Stomach (tissue), 7 donors: ENCODE results near the gene TPI1.

DNA sequence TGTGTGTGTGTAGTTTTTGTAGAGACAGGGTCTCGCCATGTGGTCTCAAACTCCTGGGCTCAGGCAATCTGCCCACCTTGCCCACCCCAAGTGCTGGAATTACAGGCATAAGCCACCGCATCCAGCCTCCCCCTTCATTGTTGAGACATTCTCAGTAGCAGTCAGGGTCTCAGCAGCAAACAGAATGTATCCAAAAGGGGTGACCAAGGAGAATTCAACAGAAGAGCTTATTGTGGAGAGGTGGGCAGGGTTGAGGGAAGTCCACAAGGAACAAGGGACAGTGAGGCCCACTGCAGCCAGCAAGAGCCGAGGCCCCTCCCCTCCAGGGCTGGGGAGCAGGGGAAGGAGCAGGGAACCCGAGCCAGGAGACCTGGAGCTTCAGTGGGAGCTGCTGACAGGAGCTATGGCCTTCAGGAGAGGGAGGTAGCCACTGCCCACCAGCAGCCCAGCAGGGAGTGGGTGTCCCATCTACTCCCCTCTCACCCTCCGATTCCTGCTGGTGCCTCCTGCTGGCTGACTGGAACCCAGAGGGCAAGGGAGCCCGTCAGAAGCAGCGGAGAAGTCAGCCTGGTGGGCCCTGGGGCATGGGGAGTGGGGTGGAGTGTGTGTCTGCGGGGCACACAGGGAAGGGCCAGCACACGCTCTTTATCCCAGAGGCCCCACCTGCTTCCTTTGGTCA is 37.1 kb upstream of the PLEKHG6 start:
- PRO-cap, result no peak
- RAMPAGE, long total RNA, 5 experiments, result no peak in any of the 5 experiments
- RRBS, result no CpG with 5 or more reads among the region's 9 CpGs

GRCh38 chr12:6277859-6278463 is 32.5 kb upstream of the PLEKHG6 start:
- PRO-cap, result unidirectional peak, plus-strand start at chr12:6278324
- RAMPAGE, long total RNA, 5 experiments, result no peak in any of the 5 experiments
- RRBS, result 3% methylated on average over 2 of the region's 17 CpGs

DNA sequence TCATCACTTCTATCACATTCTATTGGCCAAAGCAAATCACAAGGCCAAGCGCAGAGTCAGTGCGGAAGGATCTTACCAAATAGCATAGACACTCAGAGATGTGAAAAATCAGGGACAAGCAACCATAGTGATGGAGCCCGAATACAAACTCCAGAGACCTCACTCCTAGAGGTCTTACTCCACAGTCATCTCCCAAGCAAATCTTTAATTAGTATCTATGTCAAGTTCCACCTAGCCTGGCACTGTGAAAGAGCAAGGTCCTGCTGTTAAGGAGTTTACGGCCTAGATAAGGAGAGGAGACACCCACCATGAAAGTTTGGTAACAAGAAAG is 7.5 kb upstream of the PLEKHG6 start:
- PRO-cap, result no peak
- RAMPAGE, long total RNA, 5 experiments, result no peak in any of the 5 experiments
- RRBS, result no CpG with 5 or more reads among the region's 4 CpGs

GRCh38 chr12:6312402-6313476 is 2.3 kb downstream of the PLEKHG6 start:
- PRO-cap, result bidirectional peak, plus-strand start at chr12:6312631, minus-strand start at chr12:6312557; unidirectional peak, plus-strand start at chr12:6313133
- RAMPAGE, long total RNA, 5 experiments, result no peak in any of the 5 experiments
- RRBS, result no CpG with 5 or more reads among the region's 15 CpGs

- PRO-cap, result no peak
- RAMPAGE, long total RNA, 5 experiments, result no peak in any of the 5 experiments
- RRBS, result no CpG with 5 or more reads among the region's 12 CpGs
Observed at GRCh38 chr12:6328855-6329146, 13.1 kb downstream of the TNFRSF1A start.

DNA sequence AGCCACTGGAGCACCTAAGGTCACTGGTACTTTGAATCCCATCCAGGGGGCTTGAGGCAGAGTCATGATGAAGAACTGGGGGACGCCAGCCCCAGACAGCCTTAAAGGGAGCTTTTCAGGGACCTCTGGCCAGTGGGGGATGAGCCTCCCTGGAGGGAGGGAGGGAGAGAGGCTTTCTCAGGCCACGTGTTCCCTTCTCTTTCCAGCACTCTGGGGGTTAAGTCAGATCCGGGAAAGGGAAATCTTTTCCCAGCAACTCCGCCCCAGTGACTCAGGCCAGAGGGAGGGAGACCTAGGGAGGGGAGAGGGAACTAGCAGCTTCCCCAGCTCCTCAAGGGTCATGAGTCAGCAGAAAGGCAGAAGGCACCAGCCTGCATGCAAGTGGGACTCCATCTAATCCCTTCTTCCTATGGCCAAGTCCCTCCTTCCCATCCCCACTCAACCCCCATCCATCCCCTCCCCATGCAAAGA is 5.8 kb downstream of the TNFRSF1A start:
- PRO-cap, result bidirectional peak, plus-strand start at position 341 of the sequence, minus-strand start at position 212 of the sequence
- RAMPAGE, long total RNA, 5 experiments, result no peak in any of the 5 experiments
- RRBS, result no CpG with 5 or more reads among the region's 4 CpGs

DNA sequence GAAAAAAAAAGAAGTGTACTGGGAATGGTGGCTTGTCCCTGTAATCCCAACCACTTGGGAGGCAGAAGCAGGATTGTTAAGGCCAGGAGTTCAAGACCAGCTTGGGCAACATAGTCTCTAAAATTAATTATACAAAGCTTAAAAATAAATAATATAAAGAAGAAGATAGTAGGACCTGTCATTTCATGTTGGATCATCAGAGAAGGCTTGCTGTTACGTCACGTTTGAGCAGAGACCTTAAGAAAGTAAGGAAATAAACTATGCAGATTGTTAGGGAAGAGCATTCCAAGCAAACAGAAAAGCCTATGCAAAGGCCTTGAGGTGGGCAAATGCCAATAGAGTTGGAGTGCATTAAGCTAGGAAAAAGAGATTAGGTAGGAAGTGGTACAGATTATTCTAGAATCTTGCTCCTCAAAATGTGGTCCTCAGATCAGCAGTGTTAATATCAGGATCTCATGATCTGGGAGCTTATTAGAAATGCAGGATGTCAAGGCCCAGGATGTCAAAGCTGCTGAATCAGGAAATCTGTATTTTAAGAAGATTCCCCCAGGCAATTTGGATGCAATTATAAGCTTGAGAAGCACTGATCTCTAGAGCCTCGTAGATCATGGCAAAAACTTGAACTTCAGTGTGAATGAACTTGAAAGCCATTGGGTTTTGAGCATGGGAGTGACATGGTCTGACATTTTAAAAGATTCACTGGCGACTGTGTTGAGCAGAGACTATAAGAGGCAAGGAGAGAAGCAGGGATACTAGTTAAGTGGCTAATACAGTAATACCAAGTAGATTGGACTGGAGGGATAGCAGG is 6.4 kb downstream of the NCAPD2 start:
- PRO-cap, result no peak
- RAMPAGE, long total RNA, 5 experiments, result no peak in any of the 5 experiments
- RRBS, result no CpG with 5 or more reads among the region's 4 CpGs

- PRO-cap, result no peak
- RAMPAGE, long total RNA, 5 experiments, result no peak in any of the 5 experiments
- RRBS, result no CpG with 5 or more reads among the region's 8 CpGs
Observed at GRCh38 chr12:6514053-6514721, 20.1 kb upstream of the GAPDH start.

DNA sequence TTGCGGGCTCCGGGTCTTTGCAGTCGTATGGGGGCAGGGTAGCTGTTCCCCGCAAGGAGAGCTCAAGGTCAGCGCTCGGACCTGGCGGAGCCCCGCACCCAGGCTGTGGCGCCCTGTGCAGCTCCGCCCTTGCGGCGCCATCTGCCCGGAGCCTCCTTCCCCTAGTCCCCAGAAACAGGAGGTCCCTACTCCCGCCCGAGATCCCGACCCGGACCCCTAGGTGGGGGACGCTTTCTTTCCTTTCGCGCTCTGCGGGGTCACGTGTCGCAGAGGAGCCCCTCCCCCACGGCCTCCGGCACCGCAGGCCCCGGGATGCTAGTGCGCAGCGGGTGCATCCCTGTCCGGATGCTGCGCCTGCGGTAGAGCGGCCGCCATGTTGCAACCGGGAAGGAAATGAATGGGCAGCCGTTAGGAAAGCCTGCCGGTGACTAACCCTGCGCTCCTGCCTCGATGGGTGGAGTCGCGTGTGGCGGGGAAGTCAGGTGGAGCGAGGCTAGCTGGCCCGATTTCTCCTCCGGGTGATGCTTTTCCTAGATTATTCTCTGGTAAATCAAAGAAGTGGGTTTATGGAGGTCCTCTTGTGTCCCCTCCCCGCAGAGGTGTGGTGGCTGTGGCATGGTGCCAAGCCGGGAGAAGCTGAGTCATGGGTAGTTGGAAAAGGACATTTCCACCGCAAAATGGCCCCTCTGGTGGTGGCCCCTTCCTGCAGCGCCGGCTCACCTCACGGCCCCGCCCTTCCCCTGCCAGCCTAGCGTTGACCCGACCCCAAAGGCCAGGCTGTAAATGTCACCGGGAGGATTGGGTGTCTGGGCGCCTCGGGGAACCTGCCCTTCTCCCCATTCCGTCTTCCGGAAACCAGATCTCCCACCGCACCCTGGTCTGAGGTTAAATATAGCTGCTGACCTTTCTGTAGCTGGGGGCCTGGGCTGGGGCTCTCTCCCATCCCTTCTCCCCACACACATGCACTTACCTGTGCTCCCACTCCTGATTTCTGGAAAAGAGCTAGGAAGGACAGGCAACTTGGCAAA is 922 bp downstream of the GAPDH start:
- PRO-cap, result bidirectional peak, plus-strand start at position 457 of the sequence, minus-strand start at position 347 of the sequence
- RAMPAGE, long total RNA, 5 experiments, result no peak in any of the 5 experiments
- RRBS, result 2% methylated on average over 40 of the region's 60 CpGs

DNA sequence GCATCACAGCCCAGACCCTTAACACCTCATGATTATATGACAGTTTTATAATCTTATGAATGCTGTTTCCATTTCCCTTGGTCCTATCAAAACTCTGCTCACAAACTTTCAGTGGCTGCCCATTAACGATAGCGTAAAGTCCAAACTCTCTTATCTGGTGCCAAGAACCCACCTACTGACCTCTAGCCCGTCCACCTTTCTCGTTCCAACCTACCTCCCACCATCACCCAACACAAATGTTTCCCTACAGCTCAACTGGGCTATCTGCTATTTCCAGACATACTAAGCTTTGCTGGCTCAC is 7.5 kb upstream of the NOP2 start:
- PRO-cap, result no peak
- RAMPAGE, long total RNA, 5 experiments, result no peak in any of the 5 experiments
- RRBS, result no CpG with 5 or more reads among the region's 4 CpGs

- PRO-cap, result no peak
- RAMPAGE, long total RNA, 5 experiments, result no peak in any of the 5 experiments
- RRBS, result no CpG with 5 or more reads among the region's 10 CpGs
Observed at GRCh38 chr12:6584327-6584751, 16.2 kb upstream of the NOP2 start.

DNA sequence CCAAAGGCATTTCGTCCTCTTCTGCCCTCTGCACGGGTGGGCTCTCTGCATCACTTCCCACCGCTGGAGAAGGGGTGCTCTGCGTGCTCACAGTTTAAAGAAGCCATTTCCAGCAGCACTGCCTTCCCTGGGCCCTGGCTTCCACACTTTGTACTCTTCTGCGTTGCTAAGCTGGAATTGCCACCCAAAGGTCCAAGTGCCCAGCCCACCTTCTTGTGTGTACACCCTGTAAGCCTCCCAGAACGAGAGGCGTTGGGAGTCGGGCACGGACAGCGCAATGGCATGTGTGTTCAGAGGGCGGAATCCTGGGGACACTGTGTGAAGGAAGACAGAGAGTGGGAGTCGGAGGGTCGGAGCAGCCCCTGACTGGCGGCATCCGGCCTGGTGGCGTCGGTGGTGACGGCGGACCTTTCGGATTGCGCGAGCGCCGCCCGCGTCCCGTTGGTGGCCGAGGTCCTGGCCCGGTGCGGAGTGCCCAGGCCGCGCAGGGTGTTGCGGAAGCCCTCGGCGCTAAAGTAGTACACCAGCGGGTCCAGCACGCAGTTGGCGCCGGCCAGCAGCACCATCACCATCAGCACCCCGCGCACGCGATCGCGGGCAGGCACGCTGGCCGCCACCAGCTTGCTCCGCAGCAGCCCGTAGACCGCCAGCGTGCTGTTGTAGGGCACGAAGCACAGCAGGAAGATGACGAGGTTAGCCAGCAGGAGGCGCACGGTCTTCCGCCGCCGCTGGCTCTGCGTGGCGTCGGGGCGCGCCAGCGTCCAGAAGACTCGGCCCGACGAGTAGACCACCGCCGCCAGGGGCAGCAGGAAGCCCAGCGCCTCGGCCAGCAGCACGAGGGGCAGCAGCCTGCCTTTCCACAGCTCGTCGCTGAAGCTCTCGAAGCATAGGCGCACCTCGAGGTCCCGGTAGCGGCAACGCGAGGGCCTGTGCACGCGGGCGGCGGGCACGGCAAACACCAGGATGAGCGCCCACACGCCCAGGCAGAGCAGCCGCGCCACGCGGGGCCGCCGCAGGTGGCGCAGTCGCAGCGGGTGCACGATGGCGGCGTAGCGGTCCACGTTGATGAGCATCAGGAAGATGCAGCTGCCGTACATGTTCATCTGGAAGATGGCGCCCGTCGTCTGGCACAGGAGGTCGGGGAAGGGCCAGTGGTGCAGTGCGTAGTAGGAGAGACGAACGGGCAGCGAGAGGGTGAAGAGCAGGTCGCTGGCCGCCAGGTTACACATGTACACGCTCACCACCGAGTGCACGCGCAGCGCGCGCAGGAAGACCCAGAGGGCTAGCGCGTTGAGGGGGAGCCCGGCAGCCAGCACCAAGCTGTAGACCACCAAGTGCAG is 13.1 kb upstream of the CHD4 start:
- PRO-cap, result no peak
- RAMPAGE, long total RNA, 5 experiments, result start-site peak on the minus strand in 2 of 5 experiments, centred at positions 315 to 914 of the sequence, 5 to 13 reads per replicate
- RRBS, result 70% methylated on average over 19 of the region's 123 CpGs

GRCh38 chr12:6631393-6631896 is 4.3 kb downstream of the LPAR5 start:
- PRO-cap, result bidirectional peak, plus-strand start at chr12:6631711, minus-strand start at chr12:6631554
- RAMPAGE, long total RNA, 5 experiments, result start-site peak on the minus strand in 1 of 5 experiments, at chr12:6631539-6631622 at its widest, 16 reads per replicate
- RRBS, result 41% methylated on average over 3 of the region's 6 CpGs

DNA sequence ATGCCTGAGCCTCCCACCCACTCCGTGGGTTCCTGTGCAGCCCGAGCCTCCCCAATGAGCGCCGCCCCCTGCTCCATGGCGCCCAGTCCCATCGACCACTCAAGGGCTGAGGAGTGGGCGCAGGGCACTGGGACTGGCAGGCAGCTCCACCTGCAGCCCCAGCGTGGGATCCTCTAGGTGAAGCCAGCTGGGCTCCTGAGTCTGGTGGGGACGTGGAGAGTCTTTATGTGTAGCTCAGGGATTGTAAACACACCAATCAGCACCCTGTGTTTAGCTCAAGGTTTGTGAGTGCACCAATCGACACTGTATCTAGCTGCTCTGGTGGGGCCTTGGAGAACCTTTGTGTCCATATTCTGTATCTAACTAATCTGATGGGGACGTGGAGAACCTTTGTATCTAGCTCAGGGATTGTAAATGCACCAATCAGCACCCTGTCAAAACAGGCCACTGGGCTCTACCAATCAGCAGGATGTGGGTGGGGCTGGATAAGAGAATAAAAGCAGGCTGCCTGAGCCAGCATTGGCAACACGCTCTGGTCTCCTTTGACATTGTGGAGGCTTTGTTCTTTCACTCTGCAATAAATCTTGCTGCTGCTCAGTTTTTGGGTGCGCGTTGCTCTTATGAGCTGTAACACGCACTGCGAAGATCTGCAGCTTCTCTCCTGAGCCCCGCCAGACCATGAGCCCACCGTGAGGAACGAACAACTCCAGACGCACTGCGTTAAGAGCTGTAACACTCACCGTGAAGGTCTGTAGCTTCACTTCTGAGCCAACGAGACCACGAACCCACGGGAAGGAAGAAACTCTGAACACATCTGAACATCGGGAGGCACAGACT is 8.2 kb upstream of the PIANP start:
- PRO-cap, result no peak
- RAMPAGE, long total RNA, 5 experiments, result no peak in any of the 5 experiments
- RRBS, result no CpG with 5 or more reads among the region's 26 CpGs

- PRO-cap, result no peak
- RAMPAGE, long total RNA, 5 experiments, result no peak in any of the 5 experiments
- RRBS, result no CpG with 5 or more reads among the region's 9 CpGs
Observed at GRCh38 chr12:6819861-6820667, 1.6 kb upstream of the GPR162 start.

- PRO-cap, result bidirectional peak, plus-strand start at chr12:6867531, minus-strand start at chr12:6867352
- RAMPAGE, long total RNA, 5 experiments, result start-site peak on the plus strand in 3 of 5 experiments, at chr12:6867528-6867593 at its widest, 504 to 1,084 reads per replicate
- RRBS, result 3% methylated on average over 14 of the region's 57 CpGs
Observed at GRCh38 chr12:6867005-6867677, at the start of gene TPI1. Gene TPI1, plus strand, starts transcription at chr12:6867531.

DNA sequence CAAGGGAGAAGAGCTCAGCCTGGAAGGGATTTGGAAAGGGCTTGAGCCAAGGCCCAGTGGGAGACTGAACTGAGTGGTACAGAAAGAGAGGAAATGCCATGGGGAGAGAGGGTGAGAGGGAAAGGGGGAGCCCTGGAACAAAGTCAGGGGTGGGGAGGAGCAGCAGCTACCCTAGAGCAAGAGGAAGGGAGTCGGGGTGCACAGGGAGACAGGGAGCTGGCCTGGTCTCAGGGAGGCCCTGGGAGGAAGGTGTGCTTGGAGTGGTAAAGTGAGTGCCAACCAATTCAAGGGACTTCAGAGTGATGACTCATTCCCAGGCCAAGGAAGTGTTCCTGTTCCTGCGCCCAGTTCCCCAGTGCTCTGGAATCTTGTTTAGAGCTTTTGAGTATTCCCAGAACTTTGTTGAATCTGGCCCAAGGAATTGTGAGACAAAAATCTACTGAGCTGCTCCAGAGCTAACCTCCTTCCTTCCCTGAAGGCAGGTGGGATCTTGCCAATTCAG is 2.4 kb upstream of the ATN1 start:
- PRO-cap, result bidirectional peak, plus-strand start at position 416 of the sequence, minus-strand start at position 253 of the sequence
- RAMPAGE, long total RNA, 5 experiments, result no peak in any of the 5 experiments
- RRBS, result no CpG with 5 or more reads among the region's 2 CpGs

DNA sequence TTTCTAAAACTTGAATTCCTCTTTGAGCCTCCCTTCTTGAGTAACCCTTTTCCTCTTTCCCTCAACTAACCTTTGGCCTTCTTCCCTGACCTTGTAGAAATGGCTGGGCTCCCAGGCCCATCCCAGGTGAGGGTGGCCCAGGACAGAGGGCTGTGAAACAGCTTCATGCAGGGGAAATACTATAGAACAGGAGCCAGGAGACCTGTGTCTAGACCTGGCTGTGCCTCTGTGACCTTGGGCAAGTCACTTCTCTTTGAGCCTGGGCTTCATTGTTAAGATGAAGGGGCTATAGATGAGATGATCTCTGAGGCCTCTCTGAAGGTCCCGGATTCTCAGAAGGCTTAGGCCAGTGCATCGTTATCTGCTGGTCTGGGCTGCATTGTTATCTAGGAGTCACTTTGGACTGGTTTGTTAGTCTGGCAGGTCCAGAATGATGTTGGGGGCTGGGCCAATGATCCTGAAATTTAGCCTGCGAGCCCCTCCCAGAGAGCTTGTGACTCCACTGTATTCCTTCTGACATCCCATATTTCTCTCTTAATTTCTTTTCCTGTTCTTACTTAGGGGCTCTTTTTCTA is 2.2 kb downstream of the ATN1 start:
- PRO-cap, result no peak
- RAMPAGE, long total RNA, 5 experiments, result no peak in any of the 5 experiments
- RRBS, result no CpG with 5 or more reads among the region's 3 CpGs

DNA sequence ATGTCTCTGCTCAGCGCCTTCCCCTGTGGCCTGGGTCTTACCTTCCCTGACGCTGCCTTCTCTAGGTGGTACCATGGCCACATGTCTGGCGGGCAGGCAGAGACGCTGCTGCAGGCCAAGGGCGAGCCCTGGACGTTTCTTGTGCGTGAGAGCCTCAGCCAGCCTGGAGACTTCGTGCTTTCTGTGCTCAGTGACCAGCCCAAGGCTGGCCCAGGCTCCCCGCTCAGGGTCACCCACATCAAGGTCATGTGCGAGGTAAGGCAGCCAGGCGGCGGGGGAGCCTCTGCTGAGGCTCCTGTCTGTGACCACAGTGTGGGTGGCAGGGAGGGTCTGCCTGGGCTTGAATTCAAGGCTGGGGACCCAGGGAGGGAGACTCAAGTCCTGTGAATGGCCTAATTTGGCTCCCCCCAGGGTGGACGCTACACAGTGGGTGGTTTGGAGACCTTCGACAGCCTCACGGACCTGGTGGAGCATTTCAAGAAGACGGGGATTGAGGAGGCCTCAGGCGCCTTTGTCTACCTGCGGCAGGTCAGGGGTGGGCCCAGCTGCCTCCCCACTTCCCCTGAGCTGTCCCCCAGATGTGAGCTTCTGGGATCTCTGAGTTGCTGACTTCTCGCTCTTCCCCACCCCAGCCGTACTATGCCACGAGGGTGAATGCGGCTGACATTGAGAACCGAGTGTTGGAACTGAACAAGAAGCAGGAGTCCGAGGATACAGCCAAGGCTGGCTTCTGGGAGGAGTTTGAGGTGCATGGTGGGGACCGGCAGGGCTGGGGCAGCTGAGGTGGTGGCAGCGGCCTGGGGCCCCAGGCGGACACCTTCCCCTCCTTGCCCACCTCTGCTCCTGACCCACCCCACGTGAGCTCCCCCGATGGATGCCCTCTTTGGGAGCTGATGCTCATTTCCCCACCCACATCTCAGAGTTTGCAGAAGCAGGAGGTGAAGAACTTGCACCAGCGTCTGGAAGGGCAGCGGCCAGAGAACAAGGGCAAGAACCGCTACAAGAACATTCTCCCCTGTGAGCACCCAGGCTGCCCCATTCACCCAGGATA is 3.9 kb downstream of the PTPN6 start:
- PRO-cap, result no peak
- RAMPAGE, long total RNA, 5 experiments, result start-site peak on the plus strand in 2 of 5 experiments, centred at positions 170 to 786 of the sequence, 7 to 23 reads per replicate
- RRBS, result no CpG with 5 or more reads among the region's 32 CpGs

DNA sequence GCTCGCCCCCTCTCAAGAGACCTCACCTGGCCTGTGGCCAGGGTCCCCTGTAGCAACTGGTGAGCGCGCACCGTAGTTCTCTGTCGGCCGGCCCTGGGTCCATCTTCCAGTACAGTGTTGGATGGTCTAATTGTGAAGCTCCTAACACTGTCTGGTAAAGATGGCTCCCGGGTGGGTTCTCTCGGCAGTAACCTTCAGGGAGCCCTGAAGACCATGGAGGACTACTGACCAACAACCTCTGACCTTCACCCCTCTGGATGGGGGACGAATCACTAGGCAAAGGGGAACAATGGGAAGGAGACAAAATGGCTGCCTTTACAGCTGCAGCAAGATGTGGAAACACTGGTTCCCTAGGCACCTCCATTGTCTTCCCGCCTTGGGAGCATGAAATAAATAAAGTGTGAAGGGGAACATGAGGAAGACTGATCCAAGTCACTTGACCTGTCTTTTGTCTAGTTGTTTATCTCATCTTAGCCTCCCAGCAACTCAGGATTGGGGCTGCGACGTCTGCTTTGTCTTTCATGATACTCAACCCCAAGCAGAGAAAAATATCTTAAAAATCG is 6.4 kb downstream of the PHB2 start:
- PRO-cap, result no peak
- RAMPAGE, long total RNA, 5 experiments, result no peak in any of the 5 experiments
- RRBS, result 8% methylated on average over 2 of the region's 13 CpGs